GM23248 (cell line): ENCODE measurements around a stretch of chr10.

DNA sequence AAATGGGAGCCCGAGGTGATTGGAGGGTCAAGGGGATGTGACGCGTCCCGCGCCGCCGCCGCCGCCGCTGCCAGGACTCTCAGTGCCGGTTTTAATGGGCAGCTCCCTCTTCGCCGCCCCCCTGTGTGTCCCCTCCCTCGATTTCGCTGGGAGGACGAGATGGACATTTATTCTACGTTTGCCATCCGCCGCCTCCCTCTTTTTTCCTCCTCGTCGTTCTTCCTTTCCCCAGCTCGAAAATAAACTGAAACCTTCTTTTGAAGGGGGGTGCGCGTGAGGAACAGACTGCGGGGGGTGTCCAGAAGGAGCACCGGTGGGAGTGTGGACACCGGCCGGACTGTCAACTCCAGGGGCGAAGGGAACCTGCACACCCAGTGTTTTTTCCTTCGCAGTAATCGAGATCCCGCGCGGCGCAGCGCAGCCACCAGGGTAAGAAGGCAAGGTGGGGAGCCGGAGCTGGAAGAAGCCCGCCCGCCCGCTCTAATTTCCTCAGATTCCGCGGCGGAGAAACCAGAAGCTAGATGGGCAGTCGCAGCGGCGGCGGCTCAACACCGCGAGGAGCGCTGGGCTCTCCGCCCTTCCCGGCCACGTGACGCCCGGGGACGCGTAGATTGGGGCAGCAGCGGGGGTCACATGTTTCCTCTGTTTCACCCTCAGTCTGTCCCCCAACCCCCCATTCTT lies 409 bp upstream of the ZNF503 start:
- RAMPAGE, long total RNA, result no peak

DNA sequence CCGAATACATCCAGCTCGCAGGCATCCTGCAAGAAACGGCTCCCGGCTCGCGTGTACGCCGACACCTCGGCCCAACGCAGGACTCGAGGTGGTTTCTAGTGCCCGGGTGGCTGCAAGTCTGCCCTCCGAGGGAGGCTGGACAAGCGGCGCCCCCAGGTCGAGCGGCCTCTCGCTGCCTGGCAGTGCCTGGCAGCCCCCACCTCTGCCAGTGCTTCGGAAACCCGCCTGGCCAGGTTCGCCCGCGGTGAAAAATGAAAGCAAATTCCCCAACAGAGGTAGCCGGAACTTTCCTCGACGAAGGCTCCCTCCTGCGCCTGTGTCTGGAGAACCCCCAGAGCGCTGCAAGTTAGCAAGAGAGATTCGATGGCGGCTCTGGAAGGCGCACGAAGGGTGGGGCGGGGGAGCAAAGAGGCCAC lies 5.7 kb upstream of the ZNF503 start:
- RAMPAGE, long total RNA, result no peak

- RAMPAGE, long total RNA, result no peak
These were observed 90.6 kb downstream of the LRMDA start for GRCh38 chr10:75521995-75522530.

DNA sequence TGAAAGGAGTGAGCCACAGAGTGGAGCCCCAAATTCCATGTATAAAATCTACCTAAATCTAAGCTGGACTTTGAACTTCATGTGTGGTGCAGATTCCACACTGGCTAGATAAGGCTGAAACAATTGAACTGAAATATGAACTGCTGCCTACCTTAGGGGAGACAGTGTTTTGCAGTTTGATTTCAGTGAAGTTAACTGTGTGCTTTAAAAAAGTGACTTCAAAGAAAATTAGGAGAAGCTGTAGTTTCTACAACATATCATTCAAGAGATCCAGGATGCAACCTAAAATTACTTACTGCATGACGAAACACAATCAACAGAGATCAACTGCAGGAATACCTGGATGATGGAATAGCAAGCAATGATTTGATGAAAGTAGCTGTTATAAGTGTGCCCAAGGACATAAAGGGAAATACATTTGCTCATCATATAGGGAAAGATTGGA lies 124.0 kb downstream of the LRMDA start:
- RAMPAGE, long total RNA, result no peak

- RAMPAGE, long total RNA, result no peak
These were observed 192.0 kb downstream of the LRMDA start for GRCh38 chr10:75623272-75623908.

DNA sequence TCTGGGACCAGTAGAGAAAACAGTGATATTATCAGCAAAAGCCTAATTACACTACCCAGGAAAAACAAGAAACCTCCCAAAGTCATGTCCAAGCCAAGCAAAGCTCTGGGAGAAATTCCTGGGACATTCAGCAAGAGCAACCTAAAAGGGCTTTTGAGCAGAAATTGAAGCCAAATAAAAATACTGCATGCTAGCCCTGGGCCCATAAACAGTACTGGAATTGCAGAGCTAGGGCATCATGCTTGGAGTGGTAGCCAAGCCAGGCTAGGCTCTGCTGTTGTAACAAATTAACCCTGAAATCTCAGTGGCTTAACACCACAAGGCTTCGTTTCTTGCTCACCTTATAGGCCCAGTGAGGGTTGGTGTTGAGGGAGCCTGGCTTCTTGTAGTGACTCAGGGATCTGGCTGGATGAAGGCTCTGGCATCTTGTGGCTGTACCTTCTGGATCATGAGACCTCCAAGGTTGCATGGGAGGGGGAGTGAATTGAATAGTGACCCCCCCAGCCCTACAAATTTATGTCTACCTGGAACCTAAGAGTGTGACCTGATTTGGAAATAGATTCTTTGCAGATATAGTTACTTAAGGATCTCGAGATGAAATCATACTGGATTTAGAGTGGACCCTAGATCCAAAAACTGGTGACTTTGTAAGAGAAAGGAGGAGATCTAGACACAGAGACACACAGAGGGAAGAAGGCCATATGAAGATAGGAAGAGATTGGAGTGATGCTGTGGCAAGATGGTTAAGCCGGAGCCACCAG lies 348.1 kb downstream of the LRMDA start:
- RAMPAGE, long total RNA, result no peak

- RAMPAGE, long total RNA, result no peak
These were observed 601.1 kb downstream of the LRMDA start for GRCh38 chr10:76032413-76033003.

GRCh38 chr10:76302997-76303531 lies 871.6 kb downstream of the LRMDA start:
- RAMPAGE, long total RNA, result no peak

- RAMPAGE, long total RNA, result no peak
These were observed 1078.0 kb downstream of the KCNMA1 start for GRCh38 chr10:76559529-76559997.

DNA sequence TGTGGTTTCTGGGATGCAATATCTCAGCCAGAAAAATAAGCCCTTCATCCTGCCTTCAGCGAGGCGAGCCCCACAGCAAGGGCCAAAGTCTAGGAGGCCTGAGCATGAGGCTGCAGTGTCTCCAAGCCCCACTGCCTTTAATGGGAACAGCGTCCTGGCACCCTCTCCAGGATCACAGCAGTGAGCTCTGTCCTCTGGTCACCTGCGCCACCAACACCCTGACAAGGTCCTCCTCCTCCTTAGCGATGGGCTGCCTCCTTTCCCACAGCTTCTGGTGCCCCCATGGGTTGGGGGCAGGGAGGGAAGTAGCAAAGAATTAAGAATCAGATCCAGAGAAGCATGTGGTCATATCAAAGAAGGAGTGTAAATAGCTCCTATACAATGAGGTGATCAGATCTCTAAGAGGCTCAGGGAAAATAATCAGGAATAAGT lies 479.9 kb downstream of the KCNMA1 start:
- RAMPAGE, long total RNA, result no peak

- RAMPAGE, long total RNA, result no peak
These were observed 130.4 kb downstream of the KCNMA1 start for GRCh38 chr10:77506898-77507894.

DNA sequence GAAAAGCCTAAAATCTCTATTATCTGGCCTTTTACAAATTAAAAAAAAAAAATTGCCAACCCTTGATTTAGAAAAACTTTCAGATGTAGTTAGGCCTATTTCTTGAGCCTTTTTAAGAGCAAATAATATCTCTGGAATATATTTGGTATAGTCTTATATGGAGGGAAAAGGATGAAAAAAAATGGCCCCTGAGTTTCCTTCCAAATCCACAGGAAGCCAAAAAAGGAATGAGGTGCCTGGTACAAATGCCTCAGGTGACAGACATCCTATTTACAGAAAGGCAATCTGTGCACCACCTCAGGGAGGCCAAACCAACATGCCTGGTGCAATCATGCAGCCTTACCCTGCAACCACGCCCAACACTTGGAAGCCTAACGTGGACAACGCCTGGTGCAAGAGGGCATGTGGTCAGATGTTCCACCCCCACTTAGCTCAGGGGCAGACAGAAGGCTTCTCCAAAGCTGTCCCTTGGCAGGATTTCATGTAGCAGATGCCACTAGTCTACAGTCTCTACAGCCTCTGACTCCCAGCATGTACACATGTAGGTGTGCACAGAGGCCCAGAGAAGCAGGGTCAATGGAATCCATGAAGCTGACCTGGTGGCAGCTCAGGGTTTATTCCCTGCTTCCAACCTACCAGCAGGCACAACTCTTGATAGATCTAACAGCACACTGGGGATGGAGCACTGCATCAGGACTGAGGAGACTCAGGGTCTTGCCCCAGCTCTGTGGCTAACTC lies 89.5 kb downstream of the KCNMA1 start:
- RAMPAGE, long total RNA, result no peak

- RAMPAGE, long total RNA, result no peak
These were observed 85.4 kb downstream of the KCNMA1 start for GRCh38 chr10:77552101-77552636.

DNA sequence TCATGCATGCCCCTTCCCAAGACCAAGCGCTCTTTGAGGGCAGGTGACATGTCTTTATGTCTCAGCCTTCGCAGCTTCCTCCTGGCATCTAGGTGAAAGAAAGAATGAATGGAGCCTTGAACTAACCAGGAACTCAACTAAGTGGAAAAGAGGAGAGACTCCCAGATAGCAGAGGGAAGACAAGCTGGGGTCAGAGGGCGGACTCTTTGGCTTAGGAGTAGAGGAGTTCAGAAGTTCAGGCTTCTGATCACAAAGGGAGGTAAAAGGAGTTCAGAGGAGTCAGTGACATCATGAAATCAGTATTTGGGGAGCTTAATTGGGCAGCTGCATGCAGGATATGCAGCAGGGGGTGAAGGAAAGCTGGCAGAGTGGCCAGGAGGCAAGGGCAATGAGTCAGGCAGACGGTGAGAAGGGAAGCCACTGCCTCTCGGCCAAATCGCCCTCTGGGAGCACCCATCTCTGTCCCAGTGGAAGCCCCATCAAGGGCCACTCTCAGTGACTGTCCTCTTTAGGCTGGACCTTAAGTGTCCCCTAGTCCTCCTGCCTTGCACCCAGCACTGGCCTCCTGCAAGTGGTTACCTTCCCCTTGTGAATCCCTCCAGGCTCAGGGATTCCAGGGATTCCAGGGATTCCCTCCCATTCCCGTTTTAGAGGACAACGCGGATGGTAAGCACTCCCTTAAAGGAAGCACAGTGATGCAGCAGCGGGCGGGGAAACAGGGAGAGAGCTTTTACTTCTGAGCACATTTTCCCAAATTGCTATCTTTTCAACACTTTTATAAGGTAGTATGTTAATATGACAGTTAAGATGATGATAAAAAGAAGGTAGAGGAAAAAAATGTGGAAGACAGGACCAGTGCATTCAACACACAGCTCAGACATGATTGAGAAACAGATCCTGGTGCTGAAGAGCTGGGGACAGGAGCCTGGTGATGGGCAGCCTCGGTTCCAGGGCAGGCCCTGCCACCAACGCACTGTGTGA lies 72.7 kb downstream of the KCNMA1 start:
- RAMPAGE, long total RNA, result no peak

DNA sequence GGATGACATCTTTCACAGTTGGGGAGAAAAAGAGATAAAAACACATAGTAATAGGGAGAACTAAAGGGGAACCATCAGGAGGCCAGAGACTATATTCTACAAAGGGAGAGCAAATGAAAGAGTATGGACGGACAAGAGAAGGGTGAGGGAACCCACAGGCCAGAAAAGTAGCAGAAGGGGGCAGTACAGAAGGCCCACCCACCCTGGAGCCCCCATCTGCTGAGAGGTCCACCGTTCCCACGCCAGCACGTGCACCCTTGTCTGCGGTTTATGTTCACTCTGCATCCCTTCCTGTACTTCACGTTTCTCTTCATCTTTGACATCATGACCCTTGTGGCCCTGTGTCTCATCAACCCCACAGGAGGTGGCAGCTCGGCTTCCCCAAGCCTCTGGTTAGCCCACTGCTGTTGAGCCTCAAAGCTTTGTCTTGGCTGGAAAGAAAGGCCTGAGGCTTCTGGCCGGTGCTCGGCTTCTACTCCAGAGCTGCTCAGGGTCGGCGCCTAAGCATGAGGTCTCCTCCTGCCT lies 138.1 kb downstream of the DLG5 start:
- RAMPAGE, long total RNA, result no peak

DNA sequence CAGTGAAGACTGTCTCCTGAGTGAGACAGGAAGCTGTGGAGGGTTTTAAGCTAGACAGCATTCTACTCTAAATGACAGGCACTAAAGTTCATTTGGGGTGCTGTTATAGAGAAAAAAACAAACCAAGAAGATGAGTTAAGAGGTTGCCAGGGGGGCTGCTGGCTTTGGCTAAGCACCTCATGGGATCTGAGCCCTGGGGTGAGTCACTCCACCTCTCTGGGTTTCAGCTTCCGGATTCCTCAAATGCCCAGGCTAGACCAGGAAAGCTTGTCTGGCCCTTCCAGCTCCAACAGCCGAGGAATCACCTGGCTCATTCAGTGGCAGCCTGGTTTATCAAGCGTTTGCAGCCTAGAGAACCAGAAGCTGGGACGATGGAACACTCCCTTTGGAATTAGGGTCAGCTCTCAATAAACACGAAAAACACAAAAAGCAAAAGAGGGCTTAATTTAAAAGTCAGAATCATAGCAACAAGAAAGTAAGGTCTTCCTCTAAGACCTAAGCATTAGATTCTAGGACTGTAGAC lies 81.5 kb downstream of the DLG5 start:
- RAMPAGE, long total RNA, result no peak

GRCh38 chr10:77877607-77878894 lies 48.5 kb downstream of the DLG5 start:
- RAMPAGE, long total RNA, result no peak

GRCh38 chr10:78044185-78044664 lies 10.6 kb downstream of the RPS24 start:
- RAMPAGE, long total RNA, result no peak

DNA sequence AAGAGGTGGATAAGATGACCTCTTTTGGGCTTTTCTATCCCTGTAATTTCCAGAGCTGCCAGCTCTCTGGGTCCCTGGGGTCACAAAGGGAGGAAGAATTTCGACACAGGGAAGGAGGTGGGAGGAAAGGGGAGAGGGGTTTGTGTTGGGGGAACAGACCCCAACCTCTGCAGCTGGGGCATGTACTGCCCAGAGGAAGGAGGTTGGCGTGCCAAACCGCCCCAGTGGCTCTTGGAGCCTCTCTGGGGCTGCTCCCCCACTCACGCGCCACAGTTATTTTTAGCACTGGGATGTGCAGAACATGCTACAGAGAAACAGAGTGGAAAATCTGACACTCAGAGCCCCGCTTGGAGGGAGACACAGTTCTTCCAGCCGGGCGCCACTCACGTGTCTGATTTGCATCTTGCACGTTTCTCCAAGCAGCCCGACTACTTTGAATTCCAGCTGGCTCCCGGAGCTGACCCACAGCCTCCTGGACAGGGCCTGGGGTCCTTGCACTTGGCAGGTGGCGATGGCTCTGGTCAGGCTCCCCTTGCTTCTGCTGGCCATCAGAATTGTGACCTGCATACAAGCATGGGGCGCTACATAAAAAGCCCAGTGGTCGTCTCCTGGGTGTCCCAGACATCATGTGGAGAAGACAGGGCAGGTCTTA lies 182.0 kb downstream of the RPS24 start:
- RAMPAGE, long total RNA, result no peak

DNA sequence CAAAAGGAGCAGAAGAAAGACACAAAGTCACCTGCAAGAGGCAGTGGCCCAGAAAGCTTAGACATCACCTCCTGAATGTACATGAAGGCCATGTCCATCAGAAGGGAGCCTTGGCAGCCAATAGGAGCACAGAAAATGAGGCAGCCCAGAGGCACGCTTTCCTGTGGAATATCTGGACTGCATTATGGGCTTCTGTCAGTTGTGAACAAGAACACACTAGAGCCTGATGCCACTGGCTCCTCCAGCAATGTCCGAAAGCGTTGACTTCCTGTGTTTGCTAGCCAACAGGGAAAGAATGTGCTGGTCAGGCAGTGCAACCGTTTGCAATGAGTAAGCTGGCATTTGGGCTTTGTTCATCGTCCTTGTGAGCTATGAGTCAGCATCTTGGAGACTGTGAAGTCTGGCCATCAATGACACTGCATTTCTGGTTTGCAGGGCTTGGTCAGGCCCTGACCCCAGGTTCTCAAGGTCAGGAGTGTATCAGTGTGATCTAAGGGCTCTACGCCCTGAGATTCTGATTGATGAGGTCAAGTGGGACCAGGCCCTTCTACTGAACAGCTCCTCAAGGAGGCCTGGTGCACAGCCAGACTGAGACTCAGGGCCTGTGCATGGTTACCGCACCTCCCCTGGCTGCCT lies 222.4 kb downstream of the RPS24 start:
- RAMPAGE, long total RNA, result no peak